Hepatocyte (in vitro differentiated cells and primary cell): ENCODE data around the gene SKOR2.

- RAMPAGE, long total RNA = no peak
- RRBS = 30% methylated on average over 32 of the region's 82 CpGs
Observed at GRCh38 chr18:45837372-45838058, 12.0 kb downstream of the SIGLEC15 start.

GRCh38 chr18:46711339-46711949 is 45.4 kb downstream of the ST8SIA5 start:
- RAMPAGE, long total RNA = no peak
- RRBS = no CpG with 5 or more reads among the region's 11 CpGs

DNA sequence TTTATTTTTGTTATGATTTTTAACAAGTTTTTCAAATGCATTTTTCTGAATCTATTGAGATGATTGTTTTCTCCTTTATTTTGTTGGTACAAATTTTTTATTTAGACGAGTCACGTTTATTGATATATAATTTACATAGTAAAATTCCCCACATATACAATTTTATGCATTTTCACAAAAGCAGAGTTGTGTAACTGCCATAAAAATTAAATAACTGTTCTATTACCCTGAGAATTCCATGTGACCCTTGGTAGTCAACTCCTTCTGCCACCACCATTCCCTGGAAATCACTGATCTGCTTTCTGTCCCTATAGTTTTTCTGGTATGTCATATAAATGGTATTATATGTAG is 26.2 kb upstream of the ST8SIA5 start:
- RAMPAGE, long total RNA = no peak
- RRBS = no CpG with 5 or more reads among the region's 2 CpGs

DNA sequence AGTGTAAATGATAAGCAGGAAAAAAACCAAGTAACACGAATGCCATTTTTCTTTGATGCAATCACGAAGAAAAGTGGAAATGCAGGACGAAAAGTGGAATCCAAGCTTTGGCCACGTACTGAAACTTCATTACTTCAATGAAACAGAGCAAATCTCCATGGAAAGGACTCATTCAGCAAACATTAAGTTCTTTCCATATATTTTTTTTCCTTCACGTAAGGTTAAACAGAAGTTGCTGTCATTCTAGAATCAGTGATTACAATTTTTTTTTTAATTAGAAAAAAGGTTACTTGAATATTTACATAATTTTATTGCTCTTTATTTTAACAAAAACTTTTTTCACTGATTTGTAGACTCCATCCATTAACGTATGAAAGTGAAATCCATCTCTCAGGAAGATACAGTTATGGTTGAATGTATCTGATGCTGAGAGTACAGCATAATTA is 55.0 kb upstream of the ST8SIA5 start:
- RAMPAGE, long total RNA = no peak
- RRBS = no CpG with 5 or more reads among the region's 6 CpGs

- RAMPAGE, long total RNA = no peak
- RRBS = no CpG with 5 or more reads among the region's 8 CpGs
Observed at GRCh38 chr18:46820687-46821366, 64.0 kb upstream of the ST8SIA5 start.

DNA sequence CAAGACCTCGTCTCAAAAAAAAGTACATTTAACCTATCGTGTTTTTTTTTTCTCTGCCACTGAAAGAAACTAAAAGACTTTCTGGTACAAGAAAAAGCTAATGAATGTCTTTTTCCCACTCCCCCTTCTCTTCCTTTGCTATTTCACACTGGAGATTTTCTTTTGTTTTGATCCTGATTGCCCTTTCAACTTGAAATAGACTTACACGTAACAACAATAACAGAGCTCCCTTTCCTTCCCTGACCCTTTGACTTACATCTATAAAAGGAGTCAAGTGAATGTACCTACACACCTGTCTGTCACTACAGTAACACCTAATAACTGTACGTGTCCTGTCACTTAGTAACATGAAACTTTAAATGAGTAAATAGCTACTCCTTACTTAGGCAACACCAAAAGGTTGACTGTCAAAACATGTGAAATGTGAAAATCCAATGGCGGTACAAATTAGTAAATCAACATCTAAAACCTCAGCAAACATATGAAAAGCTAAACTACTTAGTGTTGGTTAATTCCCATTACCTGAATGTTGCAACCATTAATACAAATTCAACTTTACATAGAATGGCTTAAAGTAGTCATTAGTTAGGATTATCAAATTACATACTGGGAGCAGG is 66.5 kb upstream of the ST8SIA5 start:
- RAMPAGE, long total RNA = no peak
- RRBS = no CpG with 5 or more reads among the region's 5 CpGs

DNA sequence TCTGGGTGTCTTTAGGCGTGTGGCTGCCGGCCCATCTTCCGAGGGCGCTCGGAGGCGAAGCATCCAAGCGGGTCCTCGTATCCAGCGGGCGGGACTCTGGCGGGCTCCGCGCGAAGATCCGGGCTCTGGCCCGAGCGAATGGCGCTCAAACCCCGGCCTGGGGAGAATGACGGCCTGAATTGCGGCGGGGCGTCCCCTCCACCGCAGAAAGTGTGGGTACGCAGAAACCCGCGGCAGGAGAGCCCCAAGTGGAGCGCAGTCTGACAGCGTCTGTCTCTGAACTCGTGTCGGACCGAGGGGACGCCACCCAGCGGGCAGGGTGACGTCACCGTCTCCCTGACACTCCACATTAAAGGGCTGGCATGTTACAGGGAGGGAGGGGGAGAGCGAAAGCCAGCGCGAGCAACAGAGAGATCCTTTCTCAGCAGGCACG is at the start of gene SKOR2:
Gene SKOR2, minus strand, starts transcription at position 278 of the 433 bp plus-strand sequence.
- RAMPAGE, long total RNA = no peak
- RRBS = 4% methylated on average over 12 of the region's 40 CpGs

DNA sequence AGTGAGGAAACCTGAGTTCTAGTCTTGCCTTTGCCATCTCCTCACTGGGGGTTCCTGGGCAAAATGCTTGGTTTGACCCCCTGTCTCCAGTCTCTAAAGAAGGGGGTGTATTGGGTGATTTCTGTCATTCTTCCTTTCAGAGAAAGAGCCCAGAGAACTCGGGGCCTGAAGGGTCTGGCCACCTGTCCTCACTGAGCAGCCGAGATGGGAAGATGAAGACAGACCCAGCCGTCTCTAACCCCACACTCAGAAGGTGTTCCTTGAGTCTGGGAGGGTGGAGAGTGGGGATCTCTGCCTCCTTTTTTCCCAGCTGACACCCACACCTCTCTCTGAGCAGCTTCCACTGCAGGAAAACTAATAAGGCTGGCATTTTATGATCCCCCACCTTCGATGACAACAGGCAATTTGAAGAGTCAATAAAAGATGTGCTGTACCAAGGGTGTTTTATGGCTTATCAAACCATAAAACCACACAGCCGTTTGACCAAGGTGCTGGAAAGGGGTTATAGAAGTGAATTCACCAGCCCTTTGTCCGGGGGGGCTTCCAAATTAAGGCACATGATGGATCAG is 213.8 kb downstream of the SMAD2 start:
- RAMPAGE, long total RNA = no peak
- RRBS = no CpG with 5 or more reads among the region's 6 CpGs

- RAMPAGE, long total RNA = no peak
- RRBS = no CpG with 5 or more reads among the region's 3 CpGs
Observed at GRCh38 chr18:47906962-47907303, 23.5 kb downstream of the SMAD2 start.

DNA sequence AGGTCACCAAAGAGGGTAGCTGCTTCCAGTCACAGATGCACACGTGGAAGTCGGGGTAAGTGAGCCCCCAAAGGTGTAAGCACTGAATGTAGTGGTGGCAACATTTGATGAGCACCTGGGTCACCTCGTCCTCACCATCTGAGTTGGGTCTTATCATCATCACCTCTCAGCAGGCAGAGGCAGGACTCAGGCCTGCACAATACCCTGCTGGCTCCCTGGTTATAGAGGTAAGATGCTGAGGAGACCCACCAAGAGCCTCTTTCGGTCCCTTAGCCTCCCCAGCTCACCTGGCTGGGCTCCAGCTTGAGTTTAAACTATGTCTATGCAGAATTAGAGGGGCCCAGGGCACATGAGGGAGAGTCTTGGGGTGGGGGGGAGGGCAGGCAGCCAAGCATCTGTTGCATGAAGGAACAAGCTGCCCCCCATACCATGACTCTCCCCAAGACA is 147.2 kb upstream of the SMAD2 start:
- RAMPAGE, long total RNA = no peak
- RRBS = no CpG with 5 or more reads among the region's 4 CpGs

DNA sequence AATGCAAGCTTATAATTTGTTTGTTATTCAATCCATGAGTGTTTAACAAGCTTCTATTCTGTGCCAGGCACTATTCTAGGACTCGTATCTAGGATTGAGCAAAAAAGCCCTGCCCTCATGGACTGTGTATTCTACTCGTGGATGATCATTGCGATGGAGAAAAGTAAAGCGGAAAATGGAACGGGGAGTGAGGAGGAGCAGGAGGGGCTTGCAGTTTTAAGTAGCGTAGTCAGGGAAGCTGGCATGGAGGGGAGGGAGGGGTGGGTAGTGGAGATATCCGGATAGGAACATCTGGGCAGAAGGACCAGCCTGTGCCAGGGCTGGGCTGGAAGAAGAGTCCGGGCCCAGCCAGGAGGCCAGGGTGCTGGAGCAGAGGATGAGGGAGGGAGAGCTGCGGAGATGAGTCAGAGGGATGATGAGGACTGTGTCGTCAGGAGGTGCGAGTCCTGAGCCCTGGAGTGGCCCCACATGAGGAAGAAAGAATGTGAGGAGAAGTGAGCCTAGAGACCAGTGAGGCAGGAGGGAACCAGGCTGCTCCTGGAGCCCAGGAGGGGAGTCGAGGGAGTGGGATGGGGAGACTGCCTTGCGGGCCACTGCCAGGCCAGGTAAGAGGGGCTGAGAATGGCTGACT is 82.3 kb downstream of the CTIF start:
- RAMPAGE, long total RNA = no peak
- RRBS = 97% methylated on average over 2 of the region's 13 CpGs

- RAMPAGE, long total RNA = no peak
- RRBS = no CpG with 5 or more reads among the region's 3 CpGs
Observed at GRCh38 chr18:48727502-48728197, 188.8 kb downstream of the CTIF start.

DNA sequence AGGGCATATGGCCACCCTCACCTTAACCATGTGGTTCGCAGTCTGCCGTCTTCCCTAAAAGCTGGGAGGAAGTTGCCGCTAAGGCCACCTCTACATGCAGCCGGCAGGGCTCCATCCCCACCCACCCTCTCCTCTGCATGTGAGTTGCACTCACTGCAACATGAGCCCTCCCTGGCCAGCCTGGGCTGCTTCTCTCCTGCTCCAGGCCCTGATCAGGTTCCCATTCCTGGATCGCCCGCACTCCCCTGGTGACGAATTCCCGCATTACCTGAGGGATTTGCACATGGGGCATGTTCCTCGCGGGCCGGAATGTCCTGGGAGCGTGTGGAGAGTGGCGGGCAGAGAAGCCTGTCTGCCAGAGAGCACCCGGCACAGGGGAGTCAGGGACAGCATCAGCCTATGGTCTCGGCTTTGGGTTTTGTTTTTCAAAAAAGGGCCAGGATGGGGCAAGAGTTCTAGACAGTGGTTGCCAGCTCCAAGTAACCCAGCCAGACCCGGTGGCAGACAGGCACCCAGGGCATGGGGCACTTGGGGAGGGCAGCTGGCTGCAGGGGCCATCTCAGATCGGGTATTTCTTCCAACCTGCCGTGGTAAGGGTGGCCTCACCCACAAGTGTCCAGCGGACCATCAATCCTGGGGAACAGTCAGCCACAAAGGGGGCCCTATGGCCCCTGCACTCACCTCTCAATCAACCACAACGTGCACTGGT is 187.8 kb downstream of the SMAD7 start:
- RAMPAGE, long total RNA = no peak
- RRBS = 98% methylated on average over 4 of the region's 20 CpGs

DNA sequence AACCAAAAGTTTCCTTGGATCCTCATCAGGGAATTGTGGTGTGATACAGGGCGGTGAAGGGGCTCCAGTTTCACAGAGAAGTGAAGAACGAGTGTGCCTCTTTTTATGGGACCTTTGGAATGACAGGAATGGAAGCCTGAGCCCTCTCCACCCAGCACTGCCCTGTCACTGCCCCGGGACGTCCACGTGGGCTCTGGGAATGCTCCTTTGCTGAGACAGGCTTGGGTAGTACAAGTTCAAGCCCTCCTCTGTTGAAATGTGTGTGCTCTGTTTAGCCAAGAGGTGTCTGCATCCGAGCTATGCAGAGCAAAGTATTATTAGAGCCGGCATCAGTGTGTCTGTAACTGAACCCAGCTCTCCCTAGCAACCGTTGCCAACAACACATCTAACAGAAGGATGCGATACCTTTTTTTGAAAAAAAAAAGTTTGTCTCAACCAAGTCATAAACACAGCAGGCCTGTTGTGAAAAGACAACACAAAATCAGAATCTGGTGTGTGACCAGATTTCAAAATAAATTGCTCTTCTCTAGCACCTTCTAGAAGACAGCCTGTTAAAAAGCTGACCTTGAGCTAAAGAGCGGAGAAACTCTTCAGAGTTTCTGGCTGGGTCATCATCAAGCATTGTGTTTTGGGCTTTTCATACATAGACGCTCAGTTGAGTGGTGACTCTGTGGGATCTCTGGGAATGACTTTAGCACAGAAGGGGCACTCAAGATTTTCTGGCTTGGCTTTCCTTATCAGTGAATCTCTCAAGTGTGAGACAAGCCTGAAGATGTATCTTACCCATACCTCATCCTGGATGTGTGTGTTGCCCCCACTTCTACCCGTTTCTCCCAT is 183.3 kb downstream of the SMAD7 start:
- RAMPAGE, long total RNA = no peak
- RRBS = no CpG with 5 or more reads among the region's 12 CpGs

GRCh38 chr18:48789853-48791312 is 160.4 kb downstream of the SMAD7 start:
- RAMPAGE, long total RNA = no peak
- RRBS = 55% methylated on average over 3 of the region's 25 CpGs

GRCh38 chr18:48879777-48880062 is 71.0 kb downstream of the SMAD7 start:
- RAMPAGE, long total RNA = no peak
- RRBS = no CpG with 5 or more reads among the region's 4 CpGs

- RAMPAGE, long total RNA = no peak
- RRBS = no CpG with 5 or more reads among the region's 9 CpGs
Observed at GRCh38 chr18:48931864-48932494, 18.8 kb downstream of the SMAD7 start.

DNA sequence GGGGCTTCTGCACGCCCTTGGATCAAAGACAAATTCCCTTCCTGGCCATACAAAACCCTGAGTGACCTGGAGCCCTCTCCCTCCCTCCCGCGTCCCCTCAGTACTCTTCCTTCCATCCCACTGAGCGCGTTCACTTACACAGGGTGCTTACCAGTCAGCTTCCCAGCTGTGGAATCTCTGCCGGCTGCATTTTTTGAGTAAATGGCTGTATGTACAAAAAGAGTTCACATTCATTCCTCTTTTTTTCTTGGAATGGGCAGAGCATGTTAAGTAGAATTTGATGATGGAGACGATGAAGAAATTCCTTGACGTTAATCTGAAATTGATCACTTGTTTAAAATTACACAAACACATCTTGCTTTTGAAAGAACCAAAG is 12.1 kb upstream of the SMAD7 start:
- RAMPAGE, long total RNA = no peak
- RRBS = no CpG with 5 or more reads among the region's 8 CpGs

DNA sequence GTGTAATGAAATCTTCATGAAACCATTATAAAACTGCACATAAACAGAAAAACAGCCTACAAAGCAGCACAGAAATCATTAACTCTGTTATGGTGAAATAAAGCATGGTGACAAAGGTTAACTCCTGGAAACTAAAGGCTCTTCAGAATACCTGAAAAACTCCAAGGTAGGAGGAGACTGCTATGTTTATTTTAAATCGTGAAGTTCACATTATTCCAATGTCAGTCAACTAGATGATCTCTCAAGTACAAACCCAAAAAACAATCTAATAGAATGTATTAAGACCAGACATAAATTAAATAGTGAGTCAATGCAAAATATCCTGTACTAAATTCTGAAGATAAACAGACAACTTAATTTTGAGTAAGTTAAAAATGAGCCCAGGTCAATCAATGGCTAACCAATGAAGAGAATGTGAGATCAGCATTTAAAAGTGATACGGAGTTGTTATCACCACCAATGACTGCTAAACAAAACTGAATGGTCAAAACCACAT is 205.6 kb downstream of the DYM start:
- RAMPAGE, long total RNA = no peak
- RRBS = no CpG with 5 or more reads among the region's 2 CpGs

GRCh38 chr18:49490542-49491021 is 1.7 kb downstream of the RPL17 start:
- RAMPAGE, long total RNA = no peak
- RRBS = no CpG with 5 or more reads among the region's 8 CpGs